HT-29 (cell line): ENCODE measurements around the genes IL10 and CR1L.

DNA sequence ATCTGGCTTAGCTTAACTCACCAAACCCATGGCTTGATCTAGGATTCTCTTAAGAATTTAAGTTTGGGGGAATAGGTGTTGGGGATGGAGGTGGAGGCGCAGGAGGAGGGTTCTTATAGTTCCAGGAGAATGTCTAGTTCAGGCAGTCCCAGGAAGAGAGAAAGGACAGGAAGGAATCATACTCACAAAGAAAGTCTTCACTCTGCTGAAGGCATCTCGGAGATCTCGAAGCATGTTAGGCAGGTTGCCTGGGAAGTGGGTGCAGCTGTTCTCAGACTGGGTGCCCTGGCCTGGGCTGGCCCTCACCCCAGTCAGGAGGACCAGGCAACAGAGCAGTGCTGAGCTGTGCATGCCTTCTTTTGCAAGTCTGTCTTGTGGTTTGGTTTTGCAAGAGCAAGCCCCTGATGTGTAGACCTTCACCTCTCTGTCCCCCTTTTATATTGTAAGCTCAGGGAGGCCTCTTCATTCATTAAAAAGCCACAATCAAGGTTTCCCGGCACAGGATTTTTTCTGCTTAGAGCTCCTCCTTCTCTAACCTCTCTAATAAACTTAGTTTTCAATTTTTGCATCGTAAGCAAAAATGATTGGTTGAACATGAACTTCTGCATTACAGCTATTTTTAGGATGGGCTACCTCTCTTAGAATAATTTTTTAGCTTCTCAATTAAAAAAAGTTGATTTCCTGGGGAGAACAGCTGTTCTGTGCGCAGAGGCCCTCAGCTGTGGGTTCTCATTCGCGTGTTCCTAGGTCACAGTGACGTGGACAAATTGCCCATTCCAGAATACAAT is at the start of gene IL10:
TSS of gene IL10 (minus strand) at position 410 of the 788 bp plus-strand sequence.
- RAMPAGE, long total RNA = no peak

GRCh38 chr1:206925293-206925834 is 3.6 kb upstream of the FCMR start:
- RAMPAGE, long total RNA = no peak

DNA sequence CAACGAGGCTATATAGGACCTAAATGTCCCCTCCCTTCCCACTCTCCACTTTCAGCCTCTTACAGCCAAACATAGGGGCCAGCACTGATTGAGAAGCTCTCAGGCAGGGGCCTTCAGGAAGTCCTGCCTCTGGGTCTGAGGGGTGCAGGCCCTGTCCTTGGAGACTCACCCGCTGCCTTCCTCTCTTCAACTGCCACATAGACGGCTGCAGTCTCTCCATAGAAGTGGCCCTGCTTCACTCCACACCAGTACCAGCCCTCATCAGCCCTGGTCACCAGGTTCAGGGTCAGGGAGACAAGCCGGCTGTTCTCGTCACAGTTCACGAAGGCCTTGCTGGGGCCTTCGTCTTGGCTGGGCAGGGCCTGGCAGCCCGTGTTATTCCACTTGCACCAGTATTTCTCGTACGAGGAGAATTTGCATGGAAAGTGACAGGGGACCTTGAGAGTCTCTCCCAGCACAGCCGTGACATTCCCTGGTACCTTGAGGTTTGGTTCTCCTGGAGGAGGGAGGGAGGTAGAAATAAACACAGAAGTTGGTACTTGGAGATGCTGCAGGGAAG is 11.9 kb downstream of the PIGR start:
- RAMPAGE, long total RNA = no peak

- RAMPAGE, long total RNA = no peak
Measured at GRCh38 chr1:207001619-207002382, 30.8 kb downstream of the C1orf116 start.

DNA sequence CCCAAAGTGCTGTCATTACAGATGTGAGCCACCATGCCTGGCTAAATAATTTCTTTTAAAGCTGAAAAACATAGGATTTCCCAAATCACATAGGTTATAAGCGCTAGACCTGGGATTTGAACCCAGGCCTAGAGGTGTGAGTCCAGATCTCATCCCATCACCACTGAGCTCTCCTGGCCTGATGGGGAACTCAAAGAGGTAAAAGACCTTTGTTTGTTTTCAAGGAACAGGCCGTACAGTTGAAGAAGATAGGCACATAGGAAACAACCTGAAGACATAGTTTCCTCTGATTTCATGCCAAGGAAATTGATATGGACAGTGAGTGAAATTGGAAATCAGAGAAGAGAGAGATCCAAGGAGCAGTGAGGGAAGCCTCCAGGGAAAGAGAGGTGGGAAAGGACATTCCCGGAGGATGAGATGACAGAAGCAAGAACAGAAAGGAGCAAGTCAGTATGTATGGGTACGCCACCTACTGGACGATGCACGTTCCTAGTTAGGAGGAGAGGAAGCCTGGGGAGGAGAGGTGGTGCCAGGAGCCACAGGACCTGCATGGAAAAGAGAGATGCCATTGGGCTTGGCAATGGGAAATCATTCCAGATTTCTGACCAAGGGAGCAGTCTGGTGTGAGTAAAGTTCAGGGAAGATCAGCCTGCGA is 27.7 kb downstream of the C1orf116 start:
- RAMPAGE, long total RNA = no peak

DNA sequence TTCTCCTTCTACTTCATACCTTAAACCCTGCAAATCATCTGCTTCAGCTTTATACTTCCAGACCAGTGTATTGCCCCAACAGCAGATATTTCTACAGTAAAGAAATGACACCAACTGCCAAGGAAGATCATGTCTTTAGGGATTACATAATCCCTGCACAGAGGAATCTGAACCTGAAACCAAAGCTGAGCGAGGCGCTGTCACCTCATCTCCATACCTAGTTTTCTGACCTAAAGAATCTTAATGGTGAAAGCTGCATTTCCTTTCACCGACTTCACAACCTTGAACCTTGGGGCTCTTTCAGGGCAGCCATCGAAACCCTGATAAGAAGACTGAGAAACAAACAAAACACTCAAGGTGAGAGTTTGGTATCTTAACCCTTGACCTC is 2.2 kb downstream of the C1orf116 start:
- RAMPAGE, long total RNA = no peak

- RAMPAGE, long total RNA = no peak
Measured at GRCh38 chr1:207103824-207104130, 256 bp upstream of the C4BPA start.

DNA sequence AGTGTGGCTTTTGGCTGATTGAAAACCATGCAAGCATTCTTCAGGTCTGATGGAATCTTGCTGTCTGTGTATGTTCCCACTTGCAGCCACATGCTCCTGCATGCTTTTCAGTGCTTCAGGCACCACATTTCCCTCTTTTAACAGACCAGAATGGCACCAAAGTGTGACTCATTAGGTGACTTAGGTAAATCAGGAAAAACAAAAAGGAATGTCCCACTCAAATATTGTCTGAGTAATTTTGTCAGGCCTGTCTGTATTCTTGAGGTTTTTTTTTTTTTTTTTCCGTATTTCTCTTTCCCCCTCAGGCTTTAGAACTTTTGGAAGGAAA is 80.7 kb upstream of the CD55 start:
- RAMPAGE, long total RNA = no peak

DNA sequence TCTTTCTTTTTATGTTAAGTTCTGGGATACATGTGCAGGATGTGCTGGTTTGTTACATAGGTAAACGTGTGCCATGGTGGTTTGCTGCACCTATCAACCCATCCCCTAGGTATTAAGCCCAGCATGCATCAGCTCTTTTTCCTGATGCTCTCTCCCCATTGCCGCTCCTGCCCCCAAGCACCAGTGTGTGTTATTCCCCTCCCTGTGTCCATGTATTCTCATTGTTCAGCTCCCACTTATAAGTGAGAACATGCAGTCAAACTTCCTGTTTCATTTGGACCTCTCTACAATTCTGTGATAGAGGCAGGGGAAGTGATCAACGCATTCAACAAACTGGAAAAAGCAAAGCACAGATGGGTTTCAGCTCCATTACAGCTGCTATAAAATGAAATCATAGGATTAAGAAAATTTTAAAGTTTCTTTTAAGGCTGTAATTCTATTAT is 23.3 kb upstream of the CD55 start:
- RAMPAGE, long total RNA = no peak

GRCh38 chr1:207324395-207324955 is 3.0 kb downstream of the CD55 start:
- RAMPAGE, long total RNA = no peak

GRCh38 chr1:207330106-207330503 is 8.6 kb downstream of the CD55 start:
- RAMPAGE, long total RNA = no peak

GRCh38 chr1:207334865-207335566 is 13.5 kb downstream of the CD55 start:
- RAMPAGE, long total RNA = no peak

GRCh38 chr1:207335567-207336471 is 14.3 kb downstream of the CD55 start:
- RAMPAGE, long total RNA = no peak

- RAMPAGE, long total RNA = no peak
Measured at GRCh38 chr1:207414574-207415212, 39.4 kb upstream of the CR2 start.

GRCh38 chr1:207644635-207645664 is at the start of gene CR1L:
TSS of gene CR1L (plus strand) at chr1:207645133.
- RAMPAGE, long total RNA = no peak

DNA sequence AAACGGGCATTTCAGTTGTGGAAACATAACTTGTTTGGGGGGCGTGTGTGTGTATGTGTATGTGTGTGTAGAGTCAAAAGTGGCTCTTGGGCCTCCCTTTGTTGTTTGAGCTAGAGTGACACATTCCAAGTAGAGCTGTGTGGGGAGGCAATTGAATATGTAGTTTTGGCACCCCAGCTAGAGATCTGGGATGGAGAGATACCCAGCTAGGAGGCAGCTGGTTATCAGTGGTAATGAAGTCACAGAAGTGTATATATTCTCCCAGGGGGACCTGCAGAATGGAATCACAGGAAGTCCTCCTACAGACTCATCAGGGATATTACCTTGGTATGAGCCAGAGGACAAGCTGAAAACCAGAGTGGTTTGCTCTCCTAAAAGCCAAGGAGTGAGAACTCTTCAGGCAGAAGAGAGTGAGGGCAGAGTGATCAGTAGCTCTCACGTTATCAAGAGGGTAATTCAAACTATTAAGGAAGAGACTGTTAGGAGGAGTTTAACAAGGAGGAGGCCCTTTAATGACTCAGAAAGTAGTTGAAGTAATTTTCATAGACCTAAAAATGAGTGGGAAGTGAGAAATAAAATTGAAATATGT is 5.1 kb downstream of the CR1L start:
- RAMPAGE, long total RNA = no peak

GRCh38 chr1:207794063-207795004 is 42.5 kb downstream of the CD46 start:
- RAMPAGE, long total RNA = no peak

DNA sequence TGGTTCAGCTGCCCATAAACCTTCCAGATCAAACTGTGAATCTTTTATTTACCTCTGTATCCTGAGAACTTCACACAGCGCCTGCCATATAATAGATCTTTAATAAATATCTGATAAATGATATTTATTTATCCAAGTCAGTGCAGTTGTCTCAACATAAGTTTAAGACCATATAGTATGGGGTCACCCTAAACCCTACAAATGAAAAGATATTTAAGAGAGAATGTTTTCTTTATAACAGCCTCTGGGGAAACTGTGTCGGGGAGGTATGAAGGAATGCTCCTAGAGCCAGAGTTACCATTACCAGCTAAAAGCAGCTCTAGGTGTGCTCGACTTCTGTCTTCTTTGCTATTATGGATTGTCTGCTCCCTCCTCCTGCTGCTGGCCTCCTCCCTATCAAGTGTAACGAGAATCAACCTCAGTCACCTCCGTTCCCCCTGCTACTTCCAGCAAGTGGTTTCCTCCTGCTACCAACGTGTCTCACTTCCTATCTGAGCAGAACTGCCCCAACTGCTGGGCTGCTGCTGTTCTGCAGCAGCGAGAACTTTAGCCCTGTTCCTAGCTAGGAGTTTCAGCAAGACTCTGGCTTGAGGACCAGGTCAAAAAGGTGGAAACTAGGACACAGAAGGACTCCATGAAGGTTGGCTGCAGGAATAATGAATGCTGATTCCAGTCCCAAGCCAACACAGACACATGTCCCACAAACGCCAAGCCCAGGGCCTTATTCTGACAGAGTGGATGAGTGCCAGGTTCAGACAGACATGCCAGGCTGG is 47.1 kb downstream of the CD34 start:
- RAMPAGE, long total RNA = no peak

- RAMPAGE, long total RNA = no peak
Measured at GRCh38 chr1:207963247-207964277, 52.6 kb upstream of the CD34 start.

DNA sequence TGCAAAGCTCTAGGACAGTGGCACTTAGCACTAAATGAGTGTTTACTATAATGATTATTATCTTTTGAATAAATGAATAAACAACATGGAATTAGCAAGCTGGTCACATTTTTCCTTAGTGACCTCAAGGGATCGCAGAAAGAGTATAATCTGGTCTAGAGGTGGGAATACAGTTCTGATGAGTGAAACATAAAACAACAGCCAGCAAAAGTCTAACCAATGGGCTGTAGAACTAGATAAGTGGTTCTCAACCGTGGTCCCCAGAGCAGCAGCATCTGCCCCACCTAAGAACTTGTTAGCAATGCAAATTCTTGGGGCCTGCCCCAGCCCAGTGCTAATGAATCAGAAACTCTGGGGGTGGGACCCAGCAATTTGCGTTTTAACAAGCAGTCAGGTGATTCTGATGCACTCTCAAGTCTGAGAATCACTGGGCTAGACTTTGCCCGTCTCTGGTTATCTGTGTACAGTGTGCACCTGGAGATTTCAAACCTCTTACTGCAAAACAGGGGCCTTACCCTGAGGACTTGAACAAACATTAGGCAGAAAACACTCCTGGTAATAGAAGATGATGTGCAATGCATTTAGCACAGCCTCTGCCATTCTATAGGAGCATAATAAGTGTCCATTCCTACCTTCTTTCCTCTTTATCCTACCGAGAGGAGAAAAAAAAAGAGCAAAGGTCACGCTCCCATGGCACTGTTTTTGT is 66.6 kb downstream of the PLXNA2 start:
- RAMPAGE, long total RNA = no peak